Neural crest cell (in vitro differentiated cells): ENCODE measurements around the gene AOAH.

DNA sequence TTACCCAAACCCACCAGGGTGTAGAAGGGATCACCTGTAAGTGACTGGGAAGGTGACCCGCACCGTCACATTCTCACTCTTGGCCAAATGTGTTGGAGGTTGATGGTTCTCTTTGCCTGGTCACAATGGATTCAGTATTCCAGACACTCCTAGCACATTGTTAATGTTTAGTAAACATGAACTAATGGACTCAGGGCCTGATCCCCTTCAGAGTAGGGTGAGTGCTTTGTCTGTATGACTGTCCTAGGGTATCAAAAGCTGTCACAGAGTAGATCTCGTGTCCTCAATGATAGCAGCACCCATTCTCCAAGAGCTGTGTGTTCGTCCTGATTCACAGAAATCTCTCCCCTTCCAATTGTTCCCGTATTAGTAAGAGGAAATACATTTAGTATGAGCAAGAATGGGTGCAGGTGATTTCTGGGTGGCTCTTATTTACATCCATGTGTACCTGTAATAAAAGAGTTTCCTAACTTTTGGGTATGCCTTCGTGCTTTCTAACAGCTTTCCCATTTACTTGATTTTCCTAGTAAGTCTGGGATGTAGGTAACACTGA is 4.6 kb downstream of the EEPD1 start:
- PRO-cap, result no peak

DNA sequence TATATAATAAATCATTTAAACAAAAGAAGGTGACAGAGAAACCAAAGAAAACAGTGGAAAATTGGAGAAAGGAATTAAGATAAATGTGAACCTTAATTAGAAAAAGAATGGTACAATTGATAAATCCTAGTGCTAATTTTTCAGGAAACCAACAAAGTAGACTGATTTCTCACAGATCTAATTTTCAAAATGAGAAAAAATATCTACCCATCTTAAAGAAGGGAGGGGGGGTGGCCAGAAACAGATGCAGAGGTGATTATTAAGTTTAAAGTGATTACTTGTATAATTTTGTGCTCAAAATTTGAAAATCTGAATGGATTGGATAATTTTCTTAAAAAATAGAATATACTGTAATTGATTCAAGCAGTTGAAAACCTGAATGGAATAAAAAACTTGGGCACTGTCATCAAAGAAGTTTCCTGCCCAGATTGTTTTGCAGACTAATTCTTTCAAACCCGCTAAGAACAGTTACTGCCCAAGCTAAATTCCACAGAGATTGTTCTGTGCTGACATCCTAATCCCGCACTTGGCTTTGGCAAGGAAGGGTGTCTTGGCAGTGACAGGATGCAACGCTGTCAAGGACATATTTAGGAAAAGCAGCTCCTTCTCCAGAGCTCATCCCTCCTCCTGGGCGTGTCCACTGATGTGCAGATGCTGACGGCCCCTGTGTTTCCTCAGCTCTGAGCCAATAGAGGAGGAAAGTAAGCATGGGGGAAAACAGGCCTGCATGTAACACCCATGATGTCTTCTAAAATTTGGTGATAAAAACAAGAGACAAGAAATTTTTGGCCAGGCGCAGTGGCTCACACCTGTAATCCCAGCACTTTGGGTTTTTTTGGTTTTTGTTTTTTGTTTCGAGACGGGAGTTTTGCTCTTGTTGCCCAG is 74.0 kb downstream of the EEPD1 start:
- PRO-cap, result no peak

DNA sequence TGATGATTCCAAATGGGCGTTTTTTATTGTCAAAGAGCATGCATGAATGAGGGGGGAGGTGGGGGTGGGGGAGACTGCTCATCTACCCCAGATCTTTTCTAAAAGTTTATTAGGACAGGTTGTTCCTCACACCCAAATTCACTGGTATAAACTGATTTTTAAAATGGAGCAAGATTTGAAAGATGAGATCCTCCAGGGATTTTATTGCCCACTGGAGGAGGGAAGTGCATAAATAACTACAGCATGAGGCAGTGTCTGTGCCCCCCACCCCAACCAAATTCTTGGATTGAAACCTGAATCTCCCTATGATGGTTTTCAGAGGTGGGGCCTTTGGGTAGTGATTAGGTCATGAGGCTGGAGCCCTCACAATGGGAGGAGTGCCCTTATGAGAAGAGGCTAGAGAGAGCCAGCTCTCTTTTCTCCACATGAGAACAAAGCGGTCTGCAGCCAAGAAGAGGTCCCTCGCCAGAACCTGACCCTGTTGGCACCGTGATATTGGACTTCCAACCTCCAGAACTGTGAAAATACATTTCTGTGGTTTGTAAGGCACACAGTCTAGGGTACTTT is 79.3 kb downstream of the AOAH start:
- PRO-cap, result unidirectional peak, plus-strand start at position 413 of the sequence

DNA sequence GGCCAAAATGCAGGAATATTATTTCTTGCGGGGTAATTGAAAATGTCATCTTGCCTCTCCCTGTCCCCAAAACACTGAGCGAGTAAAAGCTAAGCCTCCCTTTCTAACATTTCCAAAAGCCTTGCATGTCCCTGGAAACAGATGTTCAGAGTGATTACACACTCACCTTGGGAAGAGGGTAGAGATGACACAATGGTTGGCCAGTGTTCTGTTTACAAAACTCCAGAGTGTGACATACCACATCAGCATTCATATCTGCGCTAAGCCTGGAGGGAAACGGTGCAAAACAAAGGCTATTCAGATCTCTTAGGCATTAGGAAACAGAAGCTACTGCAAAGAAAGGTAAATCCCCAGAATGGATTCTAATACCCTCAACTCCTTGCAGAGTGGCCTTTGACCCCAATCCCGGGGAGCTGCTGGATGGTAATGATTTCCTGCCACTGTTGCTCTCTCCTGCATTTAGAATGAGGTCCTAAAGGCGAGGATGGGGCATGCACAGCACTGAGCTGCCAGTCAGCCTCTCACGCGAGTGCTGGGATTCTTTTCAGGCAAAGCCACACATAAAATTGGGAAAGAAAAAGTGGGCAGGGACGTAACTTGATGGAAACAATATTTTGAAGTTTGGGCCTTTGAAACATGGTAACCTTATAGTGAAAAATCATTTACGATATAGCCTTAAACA is 65.2 kb downstream of the AOAH start:
- PRO-cap, result bidirectional peak, plus-strand start at position 459 of the sequence, minus-strand start at position 191 of the sequence

DNA sequence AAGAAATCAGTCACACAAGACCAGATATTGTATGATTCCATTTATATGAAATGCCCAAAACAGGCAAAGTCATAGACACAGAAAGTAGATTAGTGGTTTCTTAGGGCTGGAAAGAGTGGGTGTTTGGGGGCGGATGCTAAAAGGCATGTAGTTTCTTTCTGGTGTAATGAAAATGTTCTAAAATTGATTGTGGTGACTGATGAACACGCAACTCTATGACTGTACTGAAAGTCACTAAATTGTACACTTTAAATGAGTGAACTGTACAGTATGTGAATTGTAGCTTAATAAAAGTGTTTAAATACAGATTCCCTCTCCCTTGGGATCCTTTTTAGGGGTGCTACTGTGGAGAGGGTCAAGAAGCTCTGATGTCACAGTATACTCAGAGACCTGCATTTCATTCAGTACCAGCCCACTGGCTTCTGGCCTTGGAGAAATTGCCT is 46.4 kb downstream of the AOAH start:
- PRO-cap, result no peak

GRCh38 chr7:36724051-36724930 is at the start of gene AOAH:
AOAH (minus strand) TSS chr7:36724494.
- PRO-cap, result no peak

GRCh38 chr7:36776933-36777583 is 52.8 kb upstream of the AOAH start:
- PRO-cap, result no peak

DNA sequence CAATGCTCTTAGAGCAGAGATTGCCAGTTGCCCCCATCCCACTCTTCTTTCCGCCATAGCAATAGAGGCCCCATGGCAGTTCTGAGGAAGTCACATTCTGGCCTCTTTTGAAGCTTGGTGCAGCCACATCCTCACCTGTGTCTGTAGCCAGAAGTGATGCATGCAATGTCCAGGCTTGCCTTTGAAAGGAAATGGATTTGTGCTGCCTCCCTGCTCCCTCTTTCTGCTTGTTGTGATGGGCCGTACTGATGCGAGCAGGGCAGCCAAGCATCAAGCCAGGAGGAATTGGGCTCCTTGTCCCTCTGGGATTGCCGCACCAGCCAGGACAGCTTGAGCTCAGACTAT is 65.4 kb upstream of the AOAH start:
- PRO-cap, result no peak

DNA sequence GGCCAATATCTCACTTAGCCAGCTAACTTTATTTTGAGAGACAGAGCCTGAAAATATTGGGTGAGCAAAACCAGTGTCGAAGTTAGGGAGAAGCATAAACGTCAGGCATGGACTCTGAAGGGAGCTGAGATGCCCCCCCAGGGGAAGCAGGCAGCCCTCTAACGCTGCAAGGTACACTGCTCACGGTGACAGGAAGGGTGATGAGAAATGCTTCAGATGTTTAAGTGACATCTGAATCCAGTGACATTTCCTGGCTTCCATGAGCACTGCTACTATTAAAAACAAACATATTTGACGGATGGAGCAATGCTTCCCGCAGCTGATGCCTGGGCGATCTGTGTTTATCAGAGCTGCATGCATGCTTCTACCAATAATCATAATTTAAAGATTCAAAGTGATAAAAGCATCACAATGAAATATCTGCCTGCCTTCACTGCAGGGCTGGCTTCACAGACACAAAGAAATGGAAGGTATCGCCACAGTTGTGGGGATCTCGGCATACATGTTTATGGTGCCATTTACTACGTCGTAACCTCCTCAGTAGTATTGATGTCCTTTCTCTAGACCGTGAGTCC is 66.0 kb upstream of the AOAH start:
- PRO-cap, result no peak

DNA sequence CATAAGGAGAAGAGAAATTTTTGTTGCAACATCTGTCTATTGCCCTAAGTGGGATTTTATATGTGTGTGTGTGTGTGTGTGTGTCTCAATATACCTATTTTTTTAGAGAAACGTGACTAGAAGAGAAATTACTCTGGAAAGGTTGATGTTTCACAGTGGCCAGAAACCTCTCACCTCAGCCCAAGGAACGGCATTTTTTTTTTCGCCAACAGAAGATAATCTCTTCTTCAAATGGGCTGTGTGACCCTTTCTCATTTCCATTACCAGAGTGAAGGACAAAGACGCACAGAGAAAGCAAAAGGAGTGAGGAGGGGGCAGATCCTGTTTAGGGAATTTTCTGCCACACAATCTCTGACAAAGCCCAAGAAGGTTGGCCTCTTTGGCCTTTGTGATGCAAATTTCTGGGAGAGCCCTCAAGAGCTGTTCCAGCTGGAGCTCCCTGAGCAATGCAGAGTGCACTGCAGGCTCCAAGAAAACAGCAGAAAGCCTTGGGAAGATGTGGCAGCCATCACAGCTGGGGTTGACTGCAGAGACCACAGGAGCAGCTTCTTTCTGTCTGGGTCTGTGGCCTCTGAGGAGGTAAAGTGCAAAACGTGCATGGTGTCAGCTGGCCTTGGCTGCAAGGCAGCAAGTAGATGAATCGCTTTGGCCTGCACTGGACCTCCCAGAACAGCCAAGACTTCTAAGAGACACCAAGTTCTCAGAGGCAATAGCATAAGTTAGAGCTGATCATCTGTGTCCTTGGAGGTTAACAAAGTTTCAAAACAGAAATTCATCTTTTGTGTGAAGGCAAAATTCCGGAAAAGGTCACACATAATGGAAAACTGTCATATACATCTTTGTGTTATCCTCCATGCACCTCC is 200.3 kb downstream of the ELMO1 start:
- PRO-cap, result bidirectional peak, plus-strand start at position 451 of the sequence, minus-strand start at position 270 of the sequence

DNA sequence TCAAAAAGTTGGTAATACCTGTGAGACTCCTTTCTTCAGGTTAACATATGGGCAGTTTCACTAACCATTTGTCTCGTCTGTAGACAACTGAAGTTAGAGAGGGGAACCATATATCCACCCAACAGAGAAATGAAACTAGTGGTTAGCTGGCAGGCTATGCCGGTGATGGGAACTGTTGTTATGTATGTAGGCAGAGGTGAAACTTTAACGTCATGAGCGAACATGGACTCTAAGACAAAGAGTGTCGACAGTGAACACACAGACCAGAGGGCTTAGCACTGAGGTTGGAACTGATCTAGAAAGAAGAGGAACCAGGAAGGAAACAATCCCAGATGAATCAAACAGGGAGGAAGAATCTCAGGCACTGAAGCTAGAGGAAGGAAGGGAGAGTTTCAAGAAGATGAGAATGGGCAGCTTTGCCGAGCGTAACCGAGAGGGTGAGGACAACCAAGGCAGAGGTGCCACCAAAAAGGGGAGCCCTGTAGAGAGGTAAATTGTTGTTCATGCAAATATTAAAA is 112.3 kb downstream of the ELMO1 start:
- PRO-cap, result no peak

DNA sequence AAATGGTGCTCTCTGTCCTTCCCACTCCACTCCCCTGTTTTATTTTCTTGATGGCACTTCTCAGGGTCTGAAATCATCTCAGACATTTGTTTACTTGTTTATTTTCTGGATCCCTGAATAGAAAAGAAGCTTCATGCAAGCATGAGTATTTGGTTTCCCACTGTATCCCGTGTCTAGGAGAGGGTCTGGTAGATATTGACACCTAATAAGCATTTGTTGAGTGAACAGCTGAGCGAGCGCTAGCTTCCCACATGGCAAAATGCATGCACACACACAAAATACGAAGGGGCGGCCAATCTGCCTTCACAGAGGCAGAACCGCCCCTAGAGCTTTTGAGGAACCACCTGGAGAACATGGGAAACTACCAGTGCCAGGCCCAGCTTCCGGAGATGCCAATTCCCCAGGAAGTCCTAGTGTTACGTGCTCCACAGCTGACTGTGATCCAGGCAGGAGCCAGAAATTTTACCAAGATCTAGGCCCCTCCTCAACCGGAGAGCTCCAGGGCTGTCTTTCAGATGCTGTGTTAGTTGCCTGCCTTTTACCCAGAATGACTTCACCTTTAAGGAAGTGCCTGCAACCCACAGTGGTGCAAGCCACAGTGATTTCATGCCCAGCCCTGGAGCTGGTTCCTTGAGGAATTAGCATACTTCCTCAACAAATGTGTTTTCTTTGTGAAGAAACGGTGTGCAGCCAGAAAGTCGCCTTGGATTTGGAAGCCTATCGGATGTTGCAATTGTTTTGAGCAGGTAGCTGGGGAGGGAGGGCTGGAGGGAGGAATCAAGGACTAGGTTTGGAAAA is 63.0 kb downstream of the ELMO1 start:
- PRO-cap, result no peak

DNA sequence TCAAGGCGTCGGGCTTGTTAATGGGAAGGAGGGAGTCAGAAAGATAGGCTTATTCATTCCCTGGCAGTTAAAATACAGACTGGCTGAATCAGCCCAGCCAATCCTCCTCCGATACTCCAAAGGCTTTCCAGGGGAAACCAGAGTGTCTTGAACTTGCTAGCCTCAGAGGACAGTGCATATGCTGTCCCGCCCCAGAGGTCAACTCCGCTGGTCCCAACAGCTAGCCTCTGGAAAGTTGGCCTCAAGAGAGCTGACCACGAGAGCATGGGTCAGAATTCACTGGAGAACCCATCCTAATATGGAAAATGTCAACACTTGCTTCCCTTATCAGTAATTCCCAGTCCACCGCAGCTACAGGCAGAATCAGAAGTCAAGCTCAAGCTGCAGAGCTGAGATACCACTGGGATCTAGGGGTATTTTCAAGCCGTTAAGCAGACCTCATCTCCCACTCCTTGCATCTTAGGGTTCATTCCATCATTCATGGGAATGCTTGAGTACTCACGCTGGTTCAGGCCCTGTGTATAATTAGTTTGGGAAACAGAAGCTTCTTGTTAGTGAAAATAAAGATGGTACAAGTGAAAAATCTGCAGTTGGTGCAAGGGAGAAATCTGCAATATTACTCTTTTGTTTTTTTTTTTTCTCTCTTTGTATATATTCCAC is 42.9 kb downstream of the ELMO1 start:
- PRO-cap, result no peak

GRCh38 chr7:37414278-37414941 is 34.3 kb downstream of the ELMO1 start:
- PRO-cap, result no peak

DNA sequence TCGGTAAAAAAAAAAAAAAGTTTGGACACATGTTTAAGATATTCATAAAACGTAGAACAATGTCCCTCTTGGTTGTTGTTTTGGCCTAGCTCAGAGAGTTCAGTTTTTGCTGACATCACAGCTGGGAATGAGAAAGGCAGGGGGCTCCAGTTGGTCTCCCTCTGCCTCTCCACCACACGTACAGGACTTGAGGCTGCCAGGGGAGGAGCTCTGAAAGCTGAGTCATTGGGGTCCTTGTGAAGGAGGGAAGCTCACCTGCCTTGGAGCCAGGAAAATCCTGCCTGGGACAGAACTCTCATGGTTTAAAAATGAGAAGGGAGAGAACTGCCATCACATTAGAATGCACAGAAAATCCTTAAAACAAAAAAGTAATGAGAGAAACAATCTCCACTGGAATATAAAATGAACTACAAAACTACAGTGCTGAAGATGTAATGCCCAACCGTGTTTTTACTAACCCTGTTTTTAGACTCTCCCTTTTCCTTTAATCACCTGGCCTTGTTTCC is 153.8 kb downstream of the STARD3NL start:
- PRO-cap, result no peak

GRCh38 chr7:39629027-39629366 is 5.6 kb downstream of the RALA start:
- PRO-cap, result no peak

GRCh38 chr7:39631662-39631986 is 8.3 kb downstream of the RALA start:
- PRO-cap, result no peak

GRCh38 chr7:39781475-39781856 is 158.1 kb downstream of the RALA start:
- PRO-cap, result no peak

DNA sequence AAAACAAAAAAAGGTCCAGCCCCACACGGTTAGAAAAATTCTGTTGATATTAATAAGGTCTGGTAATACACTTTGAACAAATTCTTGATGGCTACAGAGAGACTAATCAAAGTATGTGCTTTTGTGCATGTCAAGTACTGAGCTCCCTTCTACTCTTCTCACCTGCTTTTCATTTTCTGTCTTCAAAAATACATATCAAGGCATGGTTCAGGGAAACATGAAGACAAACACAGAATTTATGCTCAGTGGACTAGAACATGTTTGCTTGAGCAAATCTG is 21.8 kb downstream of the CDK13 start:
- PRO-cap, result no peak

GRCh38 chr7:40087963-40088312 is 46.5 kb downstream of the MPLKIP start:
- PRO-cap, result no peak